Placental pericyte (primary cell): Measurements from ENCODE around the gene ZDHHC19.

DNA sequence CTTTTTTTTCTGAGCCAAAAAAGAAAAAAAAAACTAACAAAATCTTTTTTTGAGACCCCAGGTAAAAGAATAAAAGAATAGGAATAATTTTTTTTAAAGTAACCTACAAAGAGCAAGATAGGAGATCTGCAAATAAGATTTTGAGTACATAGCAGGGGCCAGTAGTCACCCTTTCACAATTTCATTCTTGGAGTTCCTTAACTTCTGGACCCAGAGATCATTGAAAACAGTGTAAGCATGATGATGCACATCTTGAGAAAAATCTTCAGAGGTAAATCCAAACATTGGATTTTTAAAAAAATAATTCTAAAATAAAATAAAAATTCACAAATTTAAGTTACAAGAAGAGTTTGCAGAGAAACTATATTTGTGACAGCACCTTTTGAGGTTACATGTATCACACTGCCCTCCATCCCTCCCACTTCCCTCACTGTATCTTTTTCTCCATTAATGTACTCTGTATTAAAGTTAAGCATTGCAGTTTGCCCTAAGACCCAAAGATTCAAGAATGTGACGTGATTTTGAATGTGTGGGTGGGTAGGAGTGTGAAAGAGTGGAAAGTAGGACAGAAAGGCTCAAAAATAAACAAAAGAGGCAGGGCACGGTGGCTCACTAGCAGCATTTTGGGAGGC is 18.7 kb downstream of the TFRC start:
- CAGE, long polyA plus RNA = no peak

- CAGE, long polyA plus RNA = no peak
These were observed 14.5 kb downstream of the TFRC start for GRCh38 chr3:196067120-196068005.

- CAGE, long polyA plus RNA = no peak
These were observed 45.3 kb upstream of the TFRC start for GRCh38 chr3:196126929-196127926.

- CAGE, long polyA plus RNA = no peak
These were observed 56.5 kb upstream of the TFRC start for GRCh38 chr3:196138419-196138805.

GRCh38 chr3:196177453-196177795 is 33.8 kb downstream of the ZDHHC19 start:
- CAGE, long polyA plus RNA = no peak

DNA sequence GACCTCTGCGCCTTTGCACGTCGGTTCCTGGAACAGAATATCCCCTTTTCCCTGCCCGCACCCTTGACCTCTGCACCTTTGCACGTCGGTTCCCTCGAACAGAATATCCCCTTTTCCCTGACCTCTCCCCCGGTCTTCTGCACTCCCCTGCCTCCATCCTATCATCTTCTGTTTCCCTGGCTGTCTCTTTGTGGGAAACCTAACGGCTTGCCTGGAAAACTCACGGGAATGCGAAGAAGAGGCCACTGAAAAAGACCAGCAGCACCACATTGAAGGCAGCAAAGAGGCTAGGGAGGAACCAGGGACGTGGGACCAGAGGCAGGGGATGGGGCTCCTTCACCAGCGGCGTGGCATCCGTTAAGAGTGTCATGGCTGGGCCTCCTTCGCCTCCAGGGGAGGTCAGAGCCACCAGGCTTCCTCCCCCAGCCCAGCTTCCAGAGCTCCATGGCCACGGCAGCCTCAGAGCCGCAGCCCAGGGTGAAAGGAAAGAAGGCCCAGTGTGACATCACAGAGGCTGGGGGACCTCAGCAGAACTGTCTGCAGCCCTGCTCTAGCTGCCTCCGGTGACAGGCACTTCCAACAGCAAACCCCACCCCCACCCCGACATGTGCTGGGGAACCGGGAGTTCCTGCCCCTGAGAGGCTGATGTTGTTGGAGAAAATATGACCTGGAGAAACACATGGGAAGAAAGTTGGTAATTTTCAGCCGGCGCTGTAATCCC is at the start of gene ZDHHC19:
Gene ZDHHC19 (minus strand): TSS at position 455 of the 721 bp plus-strand sequence.
- CAGE, long polyA plus RNA = no peak

DNA sequence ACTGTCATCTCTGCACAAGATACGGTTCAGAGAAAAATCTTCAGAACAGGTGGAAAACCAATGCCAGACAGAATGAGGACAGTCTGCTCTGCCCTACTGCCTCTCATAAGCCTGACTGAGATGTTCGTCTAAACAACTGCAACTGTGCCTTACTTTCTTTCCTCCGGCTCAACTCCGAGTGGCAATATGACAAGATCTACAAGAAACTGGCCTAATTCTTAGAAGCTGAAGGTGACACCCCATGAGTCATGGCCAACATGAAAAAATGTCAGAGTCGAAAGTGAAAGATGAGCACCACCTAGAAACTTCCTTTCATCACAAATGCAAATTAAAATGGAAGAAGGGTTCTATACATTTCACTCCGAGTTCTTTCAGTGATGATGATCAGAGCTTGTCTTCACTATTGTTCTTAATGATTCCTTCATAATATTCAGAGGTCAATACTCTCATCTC is 12.9 kb downstream of the PCYT1A start:
- CAGE, long polyA plus RNA = no peak

- CAGE, long polyA plus RNA = no peak
These were observed 10.3 kb upstream of the TM4SF19 start for GRCh38 chr3:196348358-196349082.

DNA sequence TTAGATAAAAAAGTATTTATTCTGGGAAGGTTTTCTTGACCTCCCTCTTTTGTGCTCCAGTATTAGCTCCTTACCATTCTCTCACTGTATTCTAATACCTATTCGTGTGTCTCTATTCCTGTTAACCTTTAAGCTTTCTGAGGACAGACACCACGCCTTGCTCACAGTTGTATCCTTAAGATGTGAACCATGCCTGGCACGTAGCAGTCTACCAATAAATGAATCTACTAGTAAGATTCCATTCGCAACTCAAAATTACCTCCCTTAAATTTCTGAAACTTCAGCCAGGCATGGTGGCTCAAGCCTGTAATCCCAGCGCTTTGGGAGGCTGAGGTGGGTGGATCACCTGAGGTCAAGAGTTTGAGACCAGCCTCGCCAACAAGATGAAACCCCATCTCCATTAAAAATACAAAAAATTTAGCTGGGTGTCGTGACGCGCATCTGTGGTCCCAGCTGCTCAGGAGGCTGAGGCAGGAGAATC is 6.4 kb downstream of the UBXN7 start:
- CAGE, long polyA plus RNA = no peak

GRCh38 chr3:196502822-196503371 is 671 bp downstream of the RNF168 start:
- CAGE, long polyA plus RNA = no peak

DNA sequence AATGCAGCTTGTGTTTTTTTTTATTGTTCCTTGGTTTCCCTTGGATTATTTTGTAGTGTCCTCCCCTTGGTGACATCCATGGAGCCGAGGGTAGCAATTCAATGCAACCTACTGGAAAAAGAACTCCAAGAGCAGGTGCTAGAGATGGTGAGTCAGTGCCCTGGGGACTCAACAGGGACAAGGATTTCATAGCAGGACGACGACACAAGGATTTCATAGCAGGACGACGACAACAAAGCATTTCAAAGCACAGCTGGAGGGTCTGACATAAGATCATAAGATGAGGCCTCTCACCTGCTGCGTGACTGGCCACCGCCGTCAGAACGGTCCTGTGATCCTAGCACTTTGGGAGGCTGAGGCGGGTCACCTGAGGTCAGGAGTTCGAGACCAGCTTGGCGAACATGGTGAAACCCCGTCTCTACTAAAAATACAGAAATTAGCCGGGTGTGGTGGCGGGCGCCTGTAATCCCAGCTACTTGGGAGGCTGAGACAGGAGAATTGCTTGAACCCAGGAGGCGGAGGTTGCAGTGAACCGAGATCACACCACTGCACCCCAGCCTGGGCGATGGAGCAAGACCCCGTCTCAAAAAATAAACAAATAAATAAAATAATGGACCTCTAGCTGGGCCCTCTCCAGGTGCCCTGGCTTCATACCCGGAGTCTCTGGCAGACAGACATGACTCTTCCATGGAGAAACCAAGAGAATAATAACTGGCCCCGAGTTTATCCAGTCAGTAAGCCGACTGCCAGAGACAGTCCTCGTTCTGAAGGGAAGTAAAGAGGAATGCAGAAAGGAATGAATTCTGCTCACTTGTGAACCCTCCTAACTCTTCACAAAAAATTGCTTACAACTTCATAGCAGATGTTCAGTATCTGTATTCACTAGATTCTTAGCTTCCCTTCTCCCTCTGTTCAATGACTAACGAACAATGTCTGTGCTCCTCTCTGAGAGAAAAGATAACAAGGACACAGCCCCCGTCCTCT is 22.8 kb downstream of the NRROS start:
- CAGE, long polyA plus RNA = no peak

GRCh38 chr3:196741335-196741677 is 1.6 kb downstream of the PAK2 start:
- CAGE, long polyA plus RNA = no peak

DNA sequence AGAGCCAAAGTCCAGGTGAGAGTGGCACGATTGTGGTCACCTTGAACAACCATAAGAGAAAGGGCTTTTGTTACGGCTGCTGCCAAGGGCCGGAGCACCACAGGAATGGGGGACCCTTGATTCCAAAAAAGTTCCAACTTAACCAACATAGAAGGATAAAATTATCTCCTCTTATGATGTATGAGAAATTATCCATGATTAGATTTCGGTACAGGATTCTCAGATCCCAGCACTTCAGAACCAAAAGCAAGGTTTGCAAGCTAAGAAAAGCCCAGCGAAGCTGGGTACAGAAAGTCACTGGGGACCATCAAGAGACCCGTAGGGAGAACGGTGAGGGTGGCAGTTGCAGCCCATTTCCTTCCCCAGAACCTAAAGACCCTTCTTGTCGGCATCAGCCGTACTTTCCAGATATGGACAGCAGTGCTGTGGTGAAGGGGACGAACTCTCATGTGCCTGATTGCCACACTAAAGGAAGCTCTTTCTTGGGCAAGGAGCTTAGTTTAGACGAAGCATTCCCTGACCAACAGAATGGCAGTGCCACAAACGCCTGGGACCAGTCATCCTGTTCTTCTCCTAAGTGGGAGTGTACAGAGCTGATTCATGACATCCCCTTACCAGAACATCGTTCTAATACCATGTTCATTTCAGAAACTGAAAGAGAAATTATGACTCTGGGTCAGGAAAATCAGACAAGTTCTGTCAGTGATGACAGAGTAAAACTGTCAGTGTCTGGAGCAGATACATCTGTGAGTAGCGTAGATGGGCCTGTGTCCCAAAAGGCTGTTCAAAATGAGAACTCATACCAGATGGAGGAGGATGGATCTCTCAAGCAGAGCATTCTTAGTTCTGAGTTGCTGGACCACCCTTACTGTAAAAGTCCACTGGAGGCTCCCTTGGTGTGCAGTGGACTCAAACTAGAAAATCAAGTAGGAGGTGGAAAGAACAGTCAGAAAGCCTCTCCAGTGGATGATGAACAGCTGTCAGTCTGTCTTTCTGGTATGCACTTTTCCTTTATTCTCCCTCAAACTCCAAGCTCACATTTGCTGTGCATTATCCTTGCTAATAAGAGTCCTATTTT is 18.3 kb downstream of the SENP5 start:
- CAGE, long polyA plus RNA = no peak

GRCh38 chr3:196985297-196985812 is 16.7 kb upstream of the PIGZ start:
- CAGE, long polyA plus RNA = no peak

GRCh38 chr3:197054269-197054967 is 24.8 kb upstream of the MELTF start:
- CAGE, long polyA plus RNA = no peak

DNA sequence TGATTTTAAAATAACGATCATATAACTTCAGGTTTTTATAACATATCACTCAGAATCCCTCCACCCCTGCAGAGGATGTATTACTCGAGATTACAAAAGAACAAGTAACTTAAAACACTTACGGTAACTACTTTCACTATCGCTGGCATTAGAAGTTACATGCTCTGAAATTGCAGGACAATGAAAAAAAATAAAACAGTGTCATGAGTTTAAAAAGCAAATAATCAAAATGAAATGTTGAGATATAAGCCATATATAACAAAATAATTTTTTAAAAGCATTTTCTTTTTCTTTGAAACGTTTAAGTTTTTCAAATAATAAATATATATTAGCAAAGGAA is 39.5 kb upstream of the MELTF start:
- CAGE, long polyA plus RNA = no peak

DNA sequence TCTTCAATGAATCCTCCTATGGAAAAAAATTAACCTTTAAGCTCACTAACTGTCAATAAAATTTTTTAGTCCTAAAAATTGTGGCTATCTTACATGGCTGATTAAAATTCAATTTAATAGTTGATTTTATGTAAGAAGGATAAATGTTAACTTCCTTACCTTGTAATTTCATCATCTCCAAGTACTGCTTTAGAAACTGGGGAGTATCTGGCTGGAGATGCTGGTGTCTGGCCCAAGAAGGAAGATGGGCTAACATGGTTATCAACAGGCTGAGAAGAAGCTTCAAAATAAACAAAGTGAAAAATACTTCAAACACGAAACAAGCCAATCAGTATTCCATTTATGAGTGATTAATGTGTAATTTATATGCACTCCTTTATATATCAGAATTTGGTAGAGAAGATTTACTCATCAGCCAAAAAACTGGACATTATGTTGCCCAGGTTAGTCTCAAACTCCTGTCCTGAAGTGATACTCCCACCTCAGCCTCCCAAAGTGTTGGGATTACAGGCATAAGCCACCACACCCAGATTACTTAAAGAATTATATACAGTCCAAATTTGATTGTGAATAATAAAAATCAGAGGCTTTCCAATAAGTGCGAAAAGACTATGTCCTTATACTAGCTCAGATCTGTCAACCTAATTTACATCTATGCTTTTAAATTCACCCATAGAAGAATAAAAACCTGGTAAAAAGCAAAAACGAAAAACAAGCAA is 89.8 kb upstream of the MELTF start:
- CAGE, long polyA plus RNA = no peak

DNA sequence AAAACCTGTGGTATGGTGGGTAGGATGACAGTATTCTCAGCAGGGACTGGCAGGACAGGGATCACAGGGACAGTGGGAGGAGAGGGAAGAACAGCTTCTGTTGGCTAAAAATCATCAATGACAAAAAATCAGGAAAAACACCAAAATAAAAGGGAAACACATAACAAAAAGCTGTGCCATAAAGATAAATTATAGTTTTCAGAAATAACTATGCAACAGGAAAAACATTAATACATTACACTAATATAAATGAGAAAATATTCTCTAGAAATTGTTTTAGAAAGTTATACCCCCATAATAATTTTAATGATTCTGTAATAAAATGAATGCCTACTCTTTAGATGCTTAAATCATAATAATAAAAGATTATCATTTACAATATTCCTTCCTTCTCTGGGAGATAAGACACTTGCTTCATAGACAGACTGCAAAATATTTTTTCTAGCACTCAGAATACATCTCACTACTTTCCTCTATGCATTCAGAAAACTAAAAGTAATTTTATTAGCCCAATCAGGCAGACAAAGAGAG is 132.1 kb upstream of the MELTF start:
- CAGE, long polyA plus RNA = no peak

- CAGE, long polyA plus RNA = no peak
These were observed 62.1 kb downstream of the DLG1 start for GRCh38 chr3:197236198-197236776.

DNA sequence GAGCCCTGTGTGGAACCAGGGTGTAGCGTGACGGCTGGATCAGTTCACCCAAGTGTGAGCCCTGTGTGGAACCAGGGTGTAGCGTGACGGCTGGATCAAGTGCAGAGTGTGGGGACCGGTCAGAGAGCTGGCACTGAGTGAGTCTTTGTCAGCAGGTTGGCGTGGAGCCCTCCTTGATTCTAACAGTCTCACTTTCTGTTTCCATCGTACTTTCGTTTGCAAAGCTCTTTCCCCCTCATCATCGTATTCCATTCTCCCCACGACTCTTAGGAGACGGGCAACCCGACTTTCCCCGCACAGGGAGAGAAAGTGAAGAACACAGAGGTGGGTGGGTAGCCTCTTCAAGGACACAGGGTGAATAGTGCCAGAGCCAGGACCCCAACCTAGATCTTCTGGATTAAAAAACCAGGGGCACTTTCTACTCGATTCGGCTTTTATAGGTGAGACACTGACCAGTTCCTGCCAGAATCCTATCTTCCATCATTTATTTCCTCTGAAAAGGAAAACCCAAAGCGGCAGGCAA is 58.0 kb upstream of the DLG1 start:
- CAGE, long polyA plus RNA = no peak